PC-3 (cell line): Measurements from ENCODE around the genes MOCS1 and C6orf132.

- RAMPAGE, long total RNA, result no peak
These were observed 69.5 kb downstream of the DAAM2 start for GRCh38 chr6:39861521-39862188.

GRCh38 chr6:39932165-39932749 lies 2.0 kb downstream of the MOCS1 start:
- RAMPAGE, long total RNA, result no peak

GRCh38 chr6:39932891-39933602 lies 1.2 kb downstream of the MOCS1 start:
- RAMPAGE, long total RNA, result no peak

DNA sequence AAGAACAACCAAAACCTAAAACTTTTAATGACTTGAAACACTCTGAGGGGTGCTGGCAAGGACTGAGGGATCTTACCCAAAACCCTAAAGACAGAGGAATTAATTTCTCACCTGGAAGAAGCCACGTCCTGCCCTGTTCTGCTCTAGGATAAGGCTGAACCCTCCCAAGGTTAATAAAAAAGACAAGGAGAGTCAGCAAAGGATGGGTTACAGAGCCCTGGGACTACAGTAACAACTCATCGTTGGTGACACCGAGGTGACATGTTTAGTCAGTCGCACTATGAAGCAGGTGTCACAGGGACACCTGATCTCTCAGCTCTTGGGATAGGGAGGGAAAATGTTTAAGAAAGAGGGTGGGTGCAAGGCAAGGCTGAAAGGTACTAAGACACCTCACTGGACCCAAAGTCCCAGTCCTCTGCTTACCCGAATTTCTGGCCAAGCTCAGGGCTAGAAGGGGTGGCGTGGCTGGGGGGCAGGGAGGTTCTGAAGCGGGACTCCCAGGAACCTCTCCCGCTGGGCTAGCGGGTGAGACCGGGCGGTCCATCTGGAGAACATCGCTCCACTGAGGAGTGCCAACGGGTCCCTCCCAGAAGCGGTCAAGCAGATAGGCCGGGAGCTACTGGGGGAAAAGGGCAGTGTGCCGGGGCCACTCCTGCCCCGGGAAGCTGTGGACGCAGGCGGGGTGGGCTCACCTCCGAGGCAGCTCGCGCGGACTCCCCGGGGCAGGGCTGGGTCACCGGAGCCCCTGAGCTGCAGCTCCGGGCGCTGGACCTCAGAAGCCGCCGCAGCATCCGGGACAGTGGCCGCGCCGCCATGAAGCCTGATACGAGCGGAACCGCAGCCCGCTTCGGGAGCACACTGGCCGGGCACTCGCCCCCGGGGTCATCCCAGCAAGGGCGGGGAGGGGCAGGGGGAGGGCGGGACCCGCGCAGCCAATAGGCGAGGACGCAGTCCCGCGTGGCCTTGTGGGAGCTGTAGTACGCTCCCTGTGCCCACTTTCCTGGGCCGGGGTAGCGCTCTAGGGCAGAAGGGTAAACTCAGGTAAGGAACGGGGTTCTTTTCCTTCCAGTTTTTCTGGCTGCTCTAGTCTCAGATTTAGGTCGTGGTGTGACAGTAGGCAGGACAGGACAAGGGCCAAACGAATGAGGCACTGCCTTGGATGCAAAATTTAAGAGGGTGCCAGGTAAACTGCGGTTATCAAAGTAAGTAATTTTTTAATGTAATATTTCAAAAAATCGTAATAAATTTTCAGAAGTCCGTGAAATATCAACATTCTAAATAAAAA lies at the start of gene MOCS1:
Gene MOCS1 (minus strand): TSS at position 860 of the 1,285 bp plus-strand sequence.
- RAMPAGE, long total RNA, result no peak

GRCh38 chr6:40164297-40164938 lies 230.2 kb upstream of the MOCS1 start:
- RAMPAGE, long total RNA, result no peak

- RAMPAGE, long total RNA, result no peak
These were observed 156.3 kb upstream of the LRFN2 start for GRCh38 chr6:40743422-40743849.

DNA sequence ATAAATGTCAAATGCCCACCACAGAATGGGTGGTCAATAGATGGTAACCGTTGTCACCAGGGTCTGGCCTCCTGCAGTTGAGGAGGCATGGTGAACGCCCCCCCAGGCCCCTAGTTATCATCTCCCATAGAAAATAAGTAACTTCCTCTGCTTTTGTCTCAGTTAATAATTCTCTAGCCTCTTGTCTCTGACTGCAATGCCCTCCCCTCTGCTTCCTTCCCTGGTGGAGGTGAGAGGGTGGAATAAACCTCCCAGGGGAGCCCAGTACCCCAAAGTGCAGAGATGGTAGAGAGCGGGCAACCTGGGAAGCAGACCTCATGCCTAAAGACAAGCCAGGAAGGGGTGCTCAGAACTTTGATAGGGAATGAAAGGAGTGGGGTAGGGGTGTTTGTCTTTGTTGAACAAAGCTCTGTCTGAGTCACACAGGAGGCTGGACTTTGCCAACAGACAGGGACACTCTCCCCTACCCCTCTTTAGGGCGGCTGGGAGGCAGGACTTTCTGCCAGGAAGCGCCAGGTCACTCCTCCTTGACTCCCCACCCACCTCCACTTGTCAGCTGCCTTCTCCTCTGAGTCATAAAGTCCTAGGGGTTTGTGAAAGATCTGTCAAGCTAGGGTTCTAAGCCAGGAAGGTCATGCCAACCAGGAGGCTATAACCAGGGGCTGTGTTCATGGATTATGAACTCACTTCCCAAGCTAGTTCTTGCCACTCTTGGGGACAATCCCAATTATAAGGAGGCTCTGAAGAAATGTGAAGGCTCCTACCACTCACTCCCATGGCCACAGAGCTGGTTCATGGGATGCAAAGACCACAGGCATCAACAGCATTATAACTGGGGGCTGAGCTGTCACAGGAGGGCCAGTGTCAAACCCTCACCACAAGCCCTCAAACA lies 1.5 kb upstream of the UNC5CL start:
- RAMPAGE, long total RNA, result no peak

- RAMPAGE, long total RNA, result no peak
These were observed 5.1 kb downstream of the OARD1 start for GRCh38 chr6:41066875-41067631.

- RAMPAGE, long total RNA, result no peak
These were observed 29.1 kb downstream of the NFYA start for GRCh38 chr6:41101615-41102620.

GRCh38 chr6:41730372-41730867 lies 5.0 kb downstream of the TFEB start:
- RAMPAGE, long total RNA, result no peak

- RAMPAGE, long total RNA, result no peak
These were observed 4.4 kb downstream of the CCND3 start for GRCh38 chr6:41937030-41937758.

DNA sequence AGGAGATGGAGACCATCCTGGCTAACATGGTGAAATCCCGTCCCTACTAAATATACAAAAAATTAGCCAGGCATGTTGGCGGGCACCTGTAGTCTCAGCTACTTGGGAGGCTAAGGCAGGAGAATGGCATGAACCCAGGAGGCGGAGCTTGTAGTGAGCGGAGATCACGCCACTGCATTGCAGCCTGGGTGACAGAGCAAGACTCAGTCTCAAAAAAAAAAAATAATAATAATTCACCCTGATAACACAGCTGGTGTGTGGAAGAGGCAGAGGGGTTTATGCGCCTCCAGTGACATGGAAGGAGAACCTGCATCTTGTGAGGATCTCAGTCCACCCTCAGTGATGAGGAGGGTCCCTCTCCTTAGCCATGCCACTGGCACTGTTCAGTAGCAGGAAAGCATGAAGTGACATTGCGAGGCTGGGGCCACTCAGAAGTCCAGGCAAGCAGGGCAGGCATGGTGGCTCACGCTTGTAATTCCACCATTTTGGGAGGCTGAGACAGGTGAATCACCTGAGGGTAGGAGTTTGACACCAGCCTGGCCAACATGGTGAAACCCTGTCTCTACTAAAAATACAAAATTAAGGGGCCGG lies 26.0 kb upstream of the TAF8 start:
- RAMPAGE, long total RNA, result no peak

GRCh38 chr6:42031290-42031721 lies 19.0 kb upstream of the TAF8 start:
- RAMPAGE, long total RNA, result no peak

DNA sequence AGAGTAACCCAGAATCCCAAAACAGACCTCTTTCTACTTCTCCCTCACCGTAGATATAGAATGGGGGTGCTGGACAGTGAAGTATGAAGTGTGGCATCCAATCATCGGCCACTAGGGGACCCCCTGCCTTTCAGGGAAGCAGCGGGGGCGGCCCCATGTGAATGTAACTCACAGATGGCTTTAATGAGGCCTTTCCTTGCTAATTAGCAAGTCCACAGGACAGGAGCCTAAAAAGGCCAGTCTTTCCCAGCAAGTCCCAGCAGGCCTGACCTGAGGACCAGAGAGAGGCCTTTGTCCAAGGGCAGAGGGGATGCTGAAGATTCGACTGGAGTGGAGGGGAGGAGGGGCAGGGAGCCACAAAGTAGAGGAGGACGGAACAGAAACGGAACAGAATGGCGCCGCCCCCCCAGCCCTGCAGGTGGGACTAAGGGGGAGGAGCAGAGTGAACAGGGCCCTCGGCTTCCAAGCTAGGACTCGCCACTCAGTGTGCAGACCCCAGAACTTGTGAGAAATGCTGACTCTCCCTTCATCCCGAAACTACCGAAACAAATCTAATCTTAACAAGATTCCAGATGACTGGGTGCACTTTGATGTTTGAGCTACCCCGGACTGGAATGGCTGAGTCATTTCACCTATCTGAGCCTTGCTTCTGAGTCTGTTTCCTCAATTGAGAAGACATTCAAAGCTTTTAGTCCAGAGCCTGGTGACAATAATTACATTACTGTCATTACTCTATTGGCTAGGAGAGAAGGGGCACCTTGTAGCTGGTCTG lies 5.7 kb downstream of the C6orf132 start:
- RAMPAGE, long total RNA, result no peak

DNA sequence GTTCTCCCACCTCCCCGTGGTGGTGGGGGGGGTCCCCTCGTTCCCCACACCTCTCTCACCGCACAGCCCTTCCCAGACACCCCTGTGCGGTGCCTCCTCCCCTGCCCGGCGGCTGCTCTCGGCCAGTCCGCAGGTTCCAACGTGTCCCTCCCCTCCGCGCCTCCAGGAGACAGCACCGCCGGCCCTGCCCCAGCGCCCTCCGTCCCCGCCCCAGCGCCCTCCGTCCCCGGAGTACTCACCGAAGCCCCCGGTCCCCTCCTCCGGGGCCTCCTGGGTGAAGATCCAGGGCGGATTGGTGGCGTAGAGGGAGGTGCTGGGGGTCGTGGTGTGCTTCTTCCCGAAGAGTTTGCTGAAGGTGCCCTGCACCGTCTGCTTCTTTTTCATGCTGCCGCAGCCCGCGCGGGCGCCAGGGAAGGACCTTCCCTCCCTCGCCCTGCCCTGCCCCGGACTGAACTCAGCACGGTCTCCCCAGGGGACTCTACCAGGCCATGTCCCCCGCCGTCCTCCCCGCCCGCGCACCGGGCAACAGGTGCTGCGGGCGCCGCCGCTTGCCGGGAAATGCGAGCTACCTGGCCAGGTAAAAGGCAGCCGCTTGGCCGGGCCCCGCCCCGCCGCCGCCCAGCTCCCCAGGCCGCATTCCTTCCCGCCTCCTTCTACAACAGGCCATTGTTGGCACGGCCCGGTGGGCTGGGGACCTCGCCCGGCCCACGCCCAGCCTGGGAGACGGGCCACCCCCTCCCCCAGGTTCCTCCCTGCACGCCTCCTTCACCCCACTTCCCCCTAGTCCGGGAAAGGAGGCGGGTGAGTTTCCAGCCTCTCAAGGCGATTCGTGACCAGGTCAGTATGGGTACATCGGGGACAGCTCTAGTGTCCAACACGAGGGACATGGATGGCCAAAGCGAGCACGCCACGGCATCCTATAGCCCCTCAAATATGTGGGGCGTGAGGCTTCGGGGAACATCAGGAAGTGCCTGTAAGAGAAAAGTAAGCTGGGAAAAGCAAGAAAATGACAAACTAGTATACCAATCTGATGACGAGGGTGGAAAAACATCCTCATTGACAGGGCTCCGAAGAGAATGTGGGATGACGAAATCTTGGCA lies at the start of gene C6orf132:
Gene C6orf132 (minus strand): TSS at position 560 of the 1,100 bp plus-strand sequence.
- RAMPAGE, long total RNA, result no peak

GRCh38 chr6:42177420-42178372 lies 4.5 kb downstream of the GUCA1A start:
- RAMPAGE, long total RNA, result no peak

GRCh38 chr6:42259387-42260196 lies 41.9 kb upstream of the MRPS10 start:
- RAMPAGE, long total RNA, result no peak

DNA sequence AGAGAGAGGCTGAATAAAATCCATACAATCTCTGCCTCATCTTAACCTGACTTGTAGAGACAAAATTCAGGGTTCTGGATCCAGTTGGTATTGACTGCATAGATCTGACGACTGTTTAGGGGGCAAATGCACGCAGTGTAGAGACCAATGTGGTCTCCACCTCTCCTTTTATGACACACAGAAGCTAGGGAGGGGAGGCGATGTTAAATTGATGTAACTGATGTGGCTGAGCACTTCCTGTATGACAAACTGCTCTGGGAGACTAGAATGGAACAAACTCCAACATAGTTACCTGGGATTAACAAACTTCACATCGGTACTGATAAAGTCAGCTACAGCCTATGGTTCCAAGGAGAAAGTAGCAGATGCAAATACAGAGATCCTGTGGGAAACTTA lies 60.4 kb upstream of the MRPS10 start:
- RAMPAGE, long total RNA, result no peak

DNA sequence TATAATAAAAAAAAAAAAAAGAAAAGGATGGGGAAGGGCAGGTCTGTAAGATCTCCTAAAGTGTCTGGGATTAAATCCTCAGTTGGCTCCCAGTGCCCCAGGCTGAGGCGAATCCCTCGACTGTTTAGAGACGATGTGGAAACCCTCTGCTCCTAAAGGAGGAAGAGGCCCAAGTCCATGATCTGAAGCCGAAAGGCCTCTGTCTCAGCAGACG lies 69.5 kb upstream of the MRPS10 start:
- RAMPAGE, long total RNA, result no peak

GRCh38 chr6:42387194-42387731 lies 64.5 kb downstream of the TRERF1 start:
- RAMPAGE, long total RNA, result no peak